Smooth muscle cell (in vitro differentiated cells): Measurements from ENCODE around the gene RPUSD1.

- RAMPAGE, long total RNA: no peak
Measured at GRCh38 chr16:714126-714380, 865 bp upstream of the METRN start.

- RAMPAGE, long total RNA: no peak
Measured at GRCh38 chr16:787826-788506, at the start of gene RPUSD1. Gene RPUSD1, minus strand, starts transcription at chr16:788381.

DNA sequence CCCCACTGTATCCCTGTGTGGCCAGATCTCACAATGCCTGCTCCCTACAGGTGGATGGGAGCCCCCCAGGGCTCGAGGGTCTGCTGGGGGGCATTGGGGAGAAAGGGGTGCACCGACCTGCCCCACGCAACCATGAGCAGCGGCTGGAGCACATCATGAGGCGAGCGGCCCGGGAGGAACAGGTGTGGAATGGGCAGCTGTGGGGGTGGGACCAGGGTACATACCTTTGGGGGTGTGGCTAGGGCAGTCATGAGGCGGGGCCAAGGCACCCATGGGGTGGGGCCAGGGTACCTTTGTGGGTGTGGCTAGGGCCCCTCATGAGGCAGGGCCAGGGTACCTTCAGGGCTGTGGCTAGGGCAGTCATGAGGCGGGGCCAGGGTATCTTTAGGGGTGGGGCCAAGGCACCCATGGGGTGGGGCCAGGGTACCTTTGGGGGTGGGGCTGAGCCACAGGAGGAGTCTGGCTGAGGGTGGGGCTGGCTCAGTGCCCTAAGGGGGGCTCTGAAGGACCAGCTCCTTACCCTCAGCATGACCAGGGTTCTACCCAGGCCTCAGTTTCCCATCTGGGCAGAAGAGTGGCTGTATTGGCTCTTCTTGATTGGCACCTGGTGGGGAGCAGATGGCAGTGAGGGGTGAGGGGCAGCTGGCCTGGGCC, 3.5 kb downstream of the GNG13 start:
- RAMPAGE, long total RNA: no peak

DNA sequence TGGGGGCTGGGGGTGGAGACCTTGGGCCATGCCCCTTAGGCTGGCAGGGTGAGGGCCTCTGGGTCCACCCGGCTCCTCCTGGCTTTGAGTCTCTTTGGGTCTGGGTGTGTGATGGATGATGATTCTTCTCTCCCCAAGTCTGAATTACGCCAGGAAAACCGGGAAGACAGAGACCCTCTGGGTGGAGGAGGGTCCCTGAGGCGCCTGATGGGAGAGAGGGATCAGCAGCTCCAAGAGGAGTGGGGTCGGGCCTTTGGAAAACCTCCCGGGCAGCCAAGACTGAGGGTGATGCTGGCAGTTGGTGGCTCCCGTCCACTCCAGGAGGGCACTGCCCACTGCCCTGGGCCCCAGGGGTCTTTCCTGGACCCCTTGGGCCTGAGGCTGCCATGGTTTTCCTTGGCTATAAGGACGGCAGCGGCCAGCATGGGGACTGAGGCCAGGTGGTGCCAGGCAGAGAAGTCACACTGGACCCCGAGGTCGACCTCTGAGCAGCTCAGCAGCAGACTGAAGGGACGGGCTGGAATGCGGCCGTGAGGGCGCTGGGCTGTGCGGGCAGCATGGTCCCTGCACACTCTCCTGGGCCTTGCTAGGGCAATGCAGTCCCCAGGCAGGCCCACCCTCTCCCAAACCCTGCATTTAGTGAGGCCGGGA, 55.4 kb upstream of the GNG13 start:
- RAMPAGE, long total RNA: no peak

- RAMPAGE, long total RNA: no peak
Measured at GRCh38 chr16:865172-865656, 64.7 kb upstream of the GNG13 start.

DNA sequence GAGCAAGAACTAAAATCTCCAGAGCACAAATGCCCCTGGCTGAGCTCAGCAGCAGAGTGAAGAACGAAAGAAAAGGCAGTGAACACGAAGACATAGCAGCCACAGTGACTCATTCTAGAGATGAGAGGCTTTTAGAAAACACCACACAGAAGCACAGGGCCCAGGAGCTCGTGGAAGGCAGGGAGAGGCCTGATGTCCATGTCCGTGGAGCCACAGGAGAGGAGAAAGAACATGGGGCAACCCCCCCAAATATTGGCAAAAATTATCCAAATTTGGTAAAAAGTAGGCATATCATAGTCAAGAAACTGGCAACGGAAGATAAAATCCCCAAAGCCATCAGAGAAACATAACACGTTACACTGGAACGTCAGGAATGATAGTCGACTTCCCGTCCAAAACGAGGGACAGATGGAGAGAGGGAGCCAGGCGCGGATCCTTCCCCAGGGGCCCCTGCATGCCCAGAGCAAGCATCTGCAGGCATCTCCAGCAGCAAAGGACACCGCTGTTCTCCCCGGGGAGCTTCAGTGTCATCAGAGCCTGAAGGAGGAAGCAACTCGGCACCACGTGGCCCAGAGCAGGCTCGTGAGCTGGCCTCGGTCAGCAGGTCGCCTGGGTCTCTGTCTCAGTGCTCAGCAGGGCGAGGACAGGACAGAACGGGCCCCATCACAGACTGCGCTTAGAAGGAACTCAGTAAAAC, 50.2 kb downstream of the LMF1 start:
- RAMPAGE, long total RNA: start-site peak on the plus strand centred at position 534 of the sequence, 246 bp wide, 11 and 16 reads in 2 replicates

DNA sequence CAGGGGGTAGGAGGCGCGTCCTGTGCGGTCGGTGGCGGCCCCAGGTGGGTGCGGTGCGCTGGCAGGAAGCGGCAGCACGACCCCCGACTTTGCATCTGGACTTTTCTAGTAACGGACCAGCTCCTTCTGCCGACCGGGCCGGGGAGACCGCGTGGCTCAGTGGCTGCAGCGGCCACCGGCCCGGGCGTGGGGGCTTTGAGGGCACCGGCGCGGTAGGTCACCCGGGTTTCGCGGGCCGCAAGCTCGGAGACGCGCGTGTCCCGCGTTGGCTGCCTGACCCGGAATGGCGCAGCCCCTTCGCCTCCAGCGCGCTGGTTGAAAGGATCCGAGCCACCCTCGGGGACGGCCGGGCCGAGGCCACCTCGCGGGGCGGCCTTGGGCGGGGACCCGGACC, 1.2 kb upstream of the SOX8 start:
- RAMPAGE, long total RNA: no peak

DNA sequence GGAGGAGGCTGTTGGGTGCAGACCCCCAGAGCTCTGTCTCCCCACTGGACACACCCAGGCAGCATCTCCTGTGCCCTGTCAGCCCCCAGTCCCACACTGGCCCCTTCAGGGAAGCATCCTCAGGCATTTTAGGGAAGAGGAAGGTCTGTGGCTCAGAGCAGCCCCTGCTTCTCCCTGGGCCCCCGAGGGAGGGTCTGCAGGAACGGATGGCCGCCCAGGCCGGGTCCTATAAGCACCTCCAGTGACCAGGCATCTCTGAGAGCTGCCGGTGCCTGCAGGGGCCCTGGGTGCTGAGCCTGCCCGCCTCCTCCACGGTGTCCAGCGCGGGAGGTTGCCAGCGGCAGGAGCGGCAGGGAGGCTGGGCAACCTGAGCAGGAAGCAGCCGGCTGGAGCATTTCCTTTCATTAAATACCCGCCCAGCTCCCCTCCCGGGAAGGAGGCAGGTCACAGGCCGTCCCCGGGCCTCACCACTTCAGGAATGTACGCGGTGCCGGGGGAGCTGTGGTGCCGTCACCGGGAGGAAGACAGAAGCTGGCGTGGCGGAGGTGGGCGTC, 15.7 kb downstream of the SOX8 start:
- RAMPAGE, long total RNA: no peak

GRCh38 chr16:1073227-1074103, 918 bp downstream of the SSTR5 start:
- RAMPAGE, long total RNA: no peak

- RAMPAGE, long total RNA: no peak
Measured at GRCh38 chr16:1090162-1090802, 5.8 kb downstream of the C1QTNF8 start.

GRCh38 chr16:1091088-1091820, 4.8 kb downstream of the C1QTNF8 start:
- RAMPAGE, long total RNA: no peak

DNA sequence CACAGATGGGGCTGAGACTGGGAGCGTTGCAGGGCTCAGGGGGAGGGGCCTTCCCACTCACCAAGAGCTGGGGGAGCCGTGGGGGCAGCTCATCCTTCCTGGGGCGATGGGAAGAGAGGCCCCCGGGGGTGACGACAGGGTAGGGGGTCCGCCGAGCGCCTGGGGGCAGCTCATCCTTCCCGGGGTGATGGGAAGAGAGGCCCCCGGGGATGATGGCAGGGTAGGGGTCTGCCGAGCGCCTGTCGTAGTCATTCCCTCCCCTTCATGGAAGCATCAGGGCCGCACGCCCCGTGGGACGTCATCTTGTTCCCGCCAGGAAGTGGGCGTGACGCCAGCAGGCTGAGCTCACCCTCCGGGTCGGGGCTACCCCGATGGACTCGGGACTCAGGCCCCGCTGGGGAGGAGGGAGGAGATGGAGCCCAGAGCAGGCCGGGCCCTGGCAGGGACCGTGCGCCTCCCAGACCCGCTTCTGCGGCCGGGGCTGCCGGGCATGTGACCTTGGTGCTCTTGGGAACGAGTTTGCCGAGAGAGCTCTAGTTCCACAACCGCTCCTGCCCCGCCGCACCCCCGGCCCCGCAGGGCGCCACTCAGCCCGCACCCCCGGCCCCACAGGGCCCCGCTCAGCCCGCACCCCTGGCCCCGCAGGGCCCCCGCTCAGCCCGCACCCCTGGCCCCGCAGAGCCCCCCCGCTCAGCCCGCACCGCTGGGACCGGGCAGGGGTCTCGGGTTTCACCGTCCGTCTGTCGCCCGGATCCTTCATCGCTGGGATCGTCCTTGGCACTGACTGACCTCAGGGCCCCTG, 5.5 kb downstream of the CACNA1H start:
- RAMPAGE, long total RNA: no peak

DNA sequence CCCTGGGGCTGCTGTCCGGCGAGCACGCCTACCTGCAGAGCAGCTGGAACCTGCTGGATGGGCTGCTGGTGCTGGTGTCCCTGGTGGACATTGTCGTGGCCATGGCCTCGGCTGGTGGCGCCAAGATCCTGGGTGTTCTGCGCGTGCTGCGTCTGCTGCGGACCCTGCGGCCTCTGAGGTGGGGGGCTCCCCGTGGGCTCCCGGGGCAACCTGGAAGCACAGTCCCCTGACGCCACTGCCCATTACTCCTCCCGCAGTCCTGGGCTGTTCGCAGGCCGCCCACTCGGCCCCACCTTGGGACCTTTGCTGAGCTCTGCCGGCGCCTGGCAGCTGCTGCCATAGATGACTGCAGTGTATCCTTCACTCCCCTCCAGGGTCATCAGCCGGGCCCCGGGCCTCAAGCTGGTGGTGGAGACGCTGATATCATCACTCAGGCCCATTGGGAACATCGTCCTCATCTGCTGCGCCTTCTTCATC, 14.2 kb downstream of the TPSG1 start:
- RAMPAGE, long total RNA: no peak

- RAMPAGE, long total RNA: no peak
Measured at GRCh38 chr16:1310815-1311382, 1.5 kb downstream of the UBE2I start.

DNA sequence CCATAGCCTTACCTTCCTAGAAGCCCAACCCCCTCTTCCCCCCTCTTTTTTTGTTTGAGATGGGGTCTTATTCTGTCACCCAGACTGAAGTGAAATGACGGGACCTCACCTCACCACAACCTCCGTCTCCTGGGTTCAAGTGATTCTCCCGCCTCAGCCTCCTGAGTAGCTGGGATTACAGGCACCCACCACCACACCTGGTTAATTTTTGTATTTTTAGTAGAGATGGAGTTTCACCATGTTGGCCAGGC, 22.2 kb downstream of the UNKL start:
- RAMPAGE, long total RNA: no peak

DNA sequence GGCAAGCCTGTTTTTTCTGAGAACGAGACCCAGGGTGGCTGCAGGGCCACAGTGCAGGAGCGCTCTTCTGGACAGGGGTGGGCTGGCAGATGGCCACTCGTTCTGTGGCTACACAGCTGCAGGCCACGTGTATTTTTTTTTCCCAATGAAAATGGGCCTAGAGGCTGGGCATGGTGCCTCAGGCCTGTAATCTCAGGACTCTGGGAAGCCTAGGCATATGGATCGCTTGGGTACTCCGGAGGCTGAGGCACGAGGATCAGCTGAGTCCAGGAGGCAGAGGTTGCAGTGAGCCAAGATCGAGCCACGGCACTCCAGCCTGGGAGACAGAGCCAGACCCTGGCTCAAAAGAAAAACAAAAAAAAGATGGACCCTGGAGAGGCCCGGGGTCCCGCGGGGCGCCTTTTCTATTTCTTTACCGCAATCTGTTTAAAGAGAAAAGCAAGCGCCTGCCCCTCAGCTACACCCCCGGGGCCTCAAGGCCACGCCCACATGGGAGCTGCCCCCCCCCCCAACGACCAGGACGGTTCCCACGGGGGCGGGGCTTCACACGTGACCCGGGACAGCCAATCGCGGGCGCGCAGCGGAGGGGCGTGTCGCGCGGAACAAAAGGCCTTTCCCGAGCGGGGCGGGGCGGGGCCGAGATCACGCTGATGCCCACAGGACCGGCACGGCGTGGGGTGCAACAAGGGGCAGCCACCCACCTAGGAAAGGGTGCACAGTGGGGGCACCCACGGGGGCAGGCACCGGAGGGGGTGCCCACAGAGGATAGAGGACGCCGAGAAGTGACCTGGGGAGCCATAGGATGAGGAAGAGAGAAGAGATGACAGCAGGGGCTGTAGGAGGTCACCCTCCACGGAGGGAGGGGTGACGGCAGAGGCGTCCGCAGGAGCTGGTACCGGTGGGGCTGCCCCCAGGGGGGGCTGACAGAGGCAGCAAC, 6.5 kb downstream of the UNKL start:
- RAMPAGE, long total RNA: no peak

DNA sequence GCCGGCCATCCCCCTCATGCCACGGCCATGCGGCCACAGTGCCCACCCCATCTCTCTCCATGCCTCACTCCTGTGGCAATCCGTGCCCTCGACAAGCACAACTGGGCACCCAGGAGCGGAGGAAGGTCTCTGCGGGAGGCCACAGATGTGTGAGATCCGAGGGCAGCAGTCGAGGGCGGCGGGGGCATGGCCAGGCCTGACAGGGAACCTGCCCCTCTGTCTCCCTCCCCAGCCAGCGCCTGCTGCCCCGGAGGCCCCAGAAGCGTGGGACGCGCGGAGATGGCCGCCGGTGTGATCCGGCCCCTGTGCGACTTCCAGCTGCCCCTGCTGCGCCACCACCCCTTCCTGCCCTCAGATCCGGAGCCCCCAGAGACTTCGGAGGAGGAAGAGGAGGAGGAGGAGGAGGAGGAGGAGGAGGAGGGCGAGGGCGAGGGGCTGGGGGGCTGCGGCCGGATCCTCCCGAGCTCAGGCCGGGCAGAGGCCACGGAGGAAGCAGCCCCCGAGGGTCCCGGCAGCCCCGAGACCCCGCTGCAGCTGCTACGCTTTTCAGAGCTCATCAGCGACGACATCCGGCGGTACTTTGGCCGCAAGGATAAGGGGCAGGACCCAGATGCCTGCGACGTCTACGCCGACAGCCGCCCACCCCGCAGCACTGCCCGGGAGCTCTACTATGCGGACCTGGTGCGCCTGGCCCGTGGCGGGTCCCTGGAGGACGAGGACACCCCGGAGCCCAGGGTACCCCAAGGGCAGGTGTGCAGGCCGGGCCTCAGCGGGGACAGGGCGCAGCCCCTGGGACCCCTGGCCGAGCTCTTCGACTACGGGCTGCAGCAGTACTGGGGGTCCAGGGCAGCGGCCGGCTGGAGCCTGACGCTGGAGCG, 1.7 kb downstream of the PERCC1 start:
- RAMPAGE, long total RNA: no peak

DNA sequence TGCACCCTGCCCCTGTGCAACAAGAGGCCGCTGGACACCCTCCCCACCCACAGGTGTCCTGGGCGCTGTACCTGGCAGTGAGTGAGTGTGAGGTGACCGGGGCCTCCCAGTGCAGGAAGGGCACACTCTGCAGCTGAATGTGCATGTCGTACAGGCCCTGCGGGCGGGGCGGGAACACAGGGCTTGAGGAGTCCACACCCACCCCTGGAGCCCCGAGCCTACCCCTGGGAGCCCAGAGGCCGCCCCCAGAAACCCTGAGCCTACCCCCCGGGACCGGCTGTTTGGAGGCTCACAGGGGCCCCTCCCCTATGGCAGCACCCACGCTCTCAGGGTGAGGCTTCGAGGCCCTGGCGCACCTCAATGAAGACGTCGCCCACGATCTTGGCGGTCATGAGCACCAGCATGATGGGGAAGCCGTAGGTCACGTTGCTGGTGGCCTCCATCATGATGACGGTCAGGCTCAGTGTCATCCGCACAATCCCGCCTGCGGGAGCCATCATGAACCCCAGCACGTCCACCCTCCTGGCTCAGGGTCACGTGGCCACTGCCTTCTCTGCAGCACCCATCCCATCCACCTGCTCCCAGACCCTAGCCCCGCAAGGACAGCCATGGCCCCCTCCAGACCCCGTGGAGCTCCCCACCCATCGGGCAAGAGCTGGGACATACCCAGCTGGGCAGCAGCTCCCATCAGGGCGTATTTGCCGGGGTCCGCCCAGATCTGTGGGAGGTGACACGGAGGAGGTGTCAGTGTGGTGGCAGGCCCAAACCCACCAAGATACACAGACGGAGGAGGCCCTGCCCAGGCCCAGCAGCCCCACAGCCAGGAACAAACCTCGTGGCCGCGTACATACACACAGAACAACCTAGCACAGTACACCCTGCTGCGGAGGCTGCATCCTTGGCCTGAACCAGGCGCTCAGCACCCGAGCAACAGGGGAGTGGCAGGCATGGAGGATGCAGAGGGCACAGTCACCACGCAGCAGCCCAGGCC, 4.5 kb upstream of the CCDC154 start:
- RAMPAGE, long total RNA: no peak

DNA sequence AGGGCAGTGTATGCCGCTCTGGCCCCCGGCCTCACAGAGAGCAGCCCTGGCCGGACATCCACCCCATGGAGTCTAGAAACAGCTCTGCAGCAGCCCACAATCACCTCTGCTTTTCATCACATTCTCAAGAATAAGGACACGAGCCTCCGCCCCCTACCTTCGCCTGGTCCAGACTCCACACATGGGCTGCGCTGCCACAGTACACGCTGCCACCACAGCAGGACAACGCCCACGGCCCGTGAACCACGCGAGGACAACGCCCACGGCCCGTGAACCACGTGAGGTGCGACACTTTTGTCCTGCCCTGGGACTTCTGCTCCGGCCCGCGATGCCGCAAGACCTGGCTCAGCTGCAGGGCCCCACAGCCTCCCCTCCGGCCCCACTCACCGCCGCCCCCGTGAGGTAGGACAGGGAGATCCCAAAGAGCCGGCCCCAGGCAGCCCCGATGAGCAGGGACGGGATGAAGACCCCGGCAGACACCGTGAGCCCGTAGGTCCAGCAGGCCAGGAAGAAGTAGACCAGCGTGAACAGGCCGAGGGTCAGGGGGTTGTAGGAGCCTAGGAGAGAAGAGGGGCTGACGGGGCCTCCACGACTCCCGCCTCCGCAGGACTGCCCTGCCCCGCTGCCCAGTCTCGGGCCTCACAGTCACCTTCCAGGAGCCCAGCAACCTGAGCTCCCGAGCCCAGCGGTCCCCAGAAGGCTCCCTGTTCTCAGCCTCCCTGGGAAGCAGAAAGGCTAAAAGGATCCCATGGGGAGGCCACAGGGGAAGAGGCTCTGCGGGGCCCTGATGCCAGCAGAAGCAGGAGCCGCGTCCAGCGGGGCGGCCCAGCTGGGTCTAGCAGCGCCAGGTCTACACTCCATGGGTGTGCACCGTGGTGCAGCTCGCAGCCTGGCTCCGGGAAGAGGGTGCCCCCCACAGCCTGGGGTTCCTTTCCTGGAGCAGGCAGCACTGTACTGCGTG, 6.0 kb upstream of the CCDC154 start:
- RAMPAGE, long total RNA: no peak

- RAMPAGE, long total RNA: no peak
Measured at GRCh38 chr16:1457051-1457795, 12.9 kb upstream of the CCDC154 start.